AG10803 (cell line): ENCODE data around the gene ANKIB1.

DNA sequence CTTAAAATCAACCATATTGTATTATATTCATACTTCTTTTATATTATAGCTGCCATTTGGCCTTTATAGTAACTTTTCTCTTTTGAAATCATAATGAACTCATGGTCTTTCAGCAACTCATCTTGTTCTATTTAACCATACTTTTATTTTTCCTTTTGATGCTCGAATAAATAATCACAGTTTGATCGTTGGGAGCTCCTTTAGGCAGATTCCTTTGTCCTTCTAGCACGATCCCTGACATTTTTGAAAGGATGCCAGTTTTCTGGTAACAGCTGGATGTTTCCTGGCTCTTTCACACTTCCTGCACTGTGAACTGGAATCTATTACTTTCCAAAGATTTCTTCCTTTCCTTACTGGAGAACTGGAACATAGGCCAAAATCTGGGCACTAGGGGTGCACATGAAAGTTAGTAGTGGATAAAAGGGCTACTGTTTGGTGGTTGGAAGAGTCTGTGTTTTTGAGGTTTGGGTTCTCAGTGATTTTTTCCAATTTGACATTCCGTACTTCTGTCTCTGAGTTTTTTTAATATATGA is 125.2 kb downstream of the CDK14 start:
- RRBS: no CpG with 5 or more reads among the region's 4 CpGs

DNA sequence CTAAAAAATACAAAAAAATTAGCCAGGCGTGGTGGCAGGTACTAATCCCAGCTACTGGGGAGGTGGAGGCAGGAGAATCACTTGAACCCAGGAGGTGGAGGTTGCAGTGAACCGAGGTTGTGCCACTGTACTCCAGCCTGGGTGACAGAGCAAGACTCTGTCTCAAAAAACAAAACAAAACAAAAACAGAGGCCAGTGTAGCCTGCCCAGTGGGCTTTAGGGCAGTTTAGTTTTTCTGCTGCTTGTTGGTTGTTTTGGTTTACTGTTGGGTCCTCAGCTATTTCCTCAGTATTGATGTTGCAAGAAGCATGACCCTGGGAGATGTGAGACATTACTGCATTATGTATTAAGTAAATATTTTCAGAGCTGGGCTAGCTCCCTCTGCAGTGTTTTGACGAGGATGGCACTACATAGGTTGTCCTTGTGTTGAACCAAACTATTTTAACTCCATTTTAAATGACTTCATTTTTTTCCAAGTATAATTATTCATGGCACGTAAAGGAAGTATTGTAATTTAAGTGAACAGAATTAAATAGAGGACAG is 4.8 kb downstream of the AKAP9 start:
- RRBS: no CpG with 5 or more reads among the region's 4 CpGs

GRCh38 chr7:92069735-92070221 is 64.5 kb downstream of the CYP51A1 start:
- RRBS: no CpG with 5 or more reads among the region's 4 CpGs

- RRBS: no CpG with 5 or more reads among the region's 18 CpGs
Measured at GRCh38 chr7:92135147-92135874, 1.0 kb upstream of the CYP51A1 start.

GRCh38 chr7:92245781-92246730 is at the start of gene ANKIB1:
Gene ANKIB1, plus strand, starts transcription at chr7:92245974.
- RRBS: 1% methylated on average over 21 of the region's 73 CpGs

GRCh38 chr7:92264957-92266147 is 19.6 kb downstream of the ANKIB1 start:
- RRBS: no CpG with 5 or more reads among the region's 7 CpGs

GRCh38 chr7:92424280-92424845 is 22.9 kb upstream of the GATAD1 start:
- RRBS: no CpG with 5 or more reads among the region's 20 CpGs

DNA sequence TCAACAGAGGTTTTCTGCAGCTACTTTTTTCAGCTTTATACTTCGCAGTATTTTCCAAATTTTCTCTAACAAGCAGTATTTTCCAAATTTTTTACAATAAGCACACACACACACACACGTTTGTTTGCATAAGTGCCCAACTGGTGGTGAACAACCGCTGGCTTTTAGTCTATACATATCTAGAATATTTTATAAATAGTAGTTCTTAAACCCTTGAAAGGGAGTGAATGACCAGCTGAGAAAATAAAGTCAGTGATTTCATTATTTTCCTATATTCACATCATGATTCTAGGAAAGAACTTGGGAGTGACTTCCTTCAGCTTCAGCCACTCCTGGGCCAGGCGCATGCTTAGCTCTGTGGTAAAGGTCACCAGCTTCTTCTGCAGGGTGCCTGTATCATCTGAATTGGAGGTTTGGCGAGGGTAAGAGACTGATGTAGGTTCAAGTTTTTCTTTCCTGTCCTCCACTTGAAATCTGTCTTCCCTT is 13.6 kb downstream of the GATAD1 start:
- RRBS: no CpG with 5 or more reads among the region's 5 CpGs

DNA sequence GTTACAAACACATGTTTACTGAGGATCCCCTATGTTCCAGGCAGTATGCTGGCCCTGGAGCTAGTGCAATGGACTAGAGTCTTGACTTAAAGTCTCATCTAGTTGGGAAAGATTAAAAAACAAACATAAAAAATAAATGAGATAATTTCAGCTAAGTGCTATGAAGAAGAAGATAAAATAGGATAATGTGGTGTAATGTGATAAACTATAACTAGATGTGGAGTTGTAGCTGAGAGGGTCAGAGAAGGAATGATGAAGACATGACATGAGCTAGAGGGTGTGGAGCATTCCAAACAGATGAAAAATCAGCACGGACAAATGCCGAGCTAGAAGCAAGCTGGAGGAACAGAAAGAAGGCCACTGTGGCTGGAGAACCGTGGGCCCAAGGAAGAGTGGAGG is 70.7 kb downstream of the CDK6 start:
- RRBS: no CpG with 5 or more reads among the region's 3 CpGs

- RRBS: 2% methylated on average over 7 of the region's 27 CpGs
Measured at GRCh38 chr7:92834017-92834474, 2.3 kb downstream of the CDK6 start.

DNA sequence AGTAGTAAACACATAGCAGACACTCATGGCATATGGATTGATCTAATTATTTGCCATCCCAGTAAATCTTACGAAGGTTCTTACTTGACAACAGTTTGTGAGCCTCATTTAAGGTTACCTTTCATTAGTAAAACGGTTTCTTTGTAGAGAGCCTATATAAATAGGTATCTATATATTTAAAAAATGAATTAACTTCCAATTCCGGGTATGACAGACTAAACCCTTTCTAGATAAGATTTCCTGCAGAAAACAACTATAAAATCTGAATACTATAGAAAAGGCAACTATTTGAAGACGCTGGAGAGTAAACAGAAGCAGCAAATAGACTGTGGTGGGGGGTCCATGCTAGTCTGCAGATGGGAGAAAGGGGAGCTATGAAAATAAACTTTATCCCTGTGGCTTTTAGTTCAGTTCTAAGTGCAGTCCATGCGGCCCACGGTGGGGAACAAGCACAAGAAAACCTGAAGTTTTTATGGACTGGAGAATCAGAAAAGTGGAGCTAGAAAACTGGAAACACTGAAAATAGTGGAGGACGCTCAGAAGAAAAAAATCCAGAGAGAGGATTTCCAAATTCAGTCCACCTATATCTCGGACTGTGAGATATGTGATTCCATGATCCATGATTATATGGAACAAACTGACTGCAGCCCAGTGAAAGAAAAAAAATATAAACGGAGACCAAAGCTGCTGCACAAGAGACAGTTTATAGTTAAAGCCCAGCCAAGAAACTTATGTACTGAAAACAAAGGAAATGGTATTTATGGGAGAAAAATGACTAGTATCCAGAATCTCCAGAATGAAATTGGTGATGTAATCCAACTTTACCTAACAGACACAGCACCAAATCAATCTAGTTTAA is 96.3 kb downstream of the VPS50 start:
- RRBS: no CpG with 5 or more reads among the region's 9 CpGs

DNA sequence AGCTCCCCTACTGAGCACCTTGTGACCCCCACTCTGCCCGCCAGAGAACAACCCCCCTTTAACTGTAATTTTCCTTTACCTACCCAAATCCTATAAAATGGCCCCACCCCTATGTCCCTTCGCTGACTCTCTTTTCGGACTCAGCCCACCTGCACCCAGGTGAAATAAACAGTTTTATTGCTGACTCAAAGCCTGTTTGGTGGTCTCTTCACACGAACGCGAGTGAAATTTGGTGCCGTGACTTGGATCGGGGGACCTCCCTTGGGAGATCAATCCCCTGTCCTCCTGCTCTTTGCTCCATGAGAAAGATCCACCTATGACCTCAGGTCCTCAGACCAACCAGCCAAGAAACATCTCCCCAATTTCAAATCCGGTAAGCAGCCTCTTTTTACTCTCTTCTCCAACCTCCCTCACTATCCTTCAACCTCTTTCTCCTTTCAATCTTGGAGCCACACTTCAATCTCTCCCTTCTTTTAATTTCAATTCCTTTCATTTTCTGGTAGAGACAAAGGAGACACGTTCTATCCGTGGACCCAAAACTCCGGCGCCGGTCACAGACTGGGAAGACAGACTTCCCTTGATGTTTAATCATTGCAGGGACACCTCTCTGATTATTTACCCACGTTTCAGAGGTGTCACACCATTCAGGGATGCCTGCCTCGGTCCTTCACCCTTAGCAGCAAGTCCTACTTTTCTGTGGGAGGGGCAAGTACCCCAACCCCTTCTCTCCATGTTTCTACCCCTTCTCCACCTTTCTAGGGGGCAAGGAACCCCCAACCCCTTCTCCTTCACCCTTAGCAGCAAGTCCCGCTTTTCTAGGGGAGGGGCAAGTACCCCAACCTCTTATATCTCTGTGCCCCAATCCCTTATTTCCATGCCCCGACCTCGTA is 65.8 kb upstream of the CALCR start:
- RRBS: no CpG with 5 or more reads among the region's 19 CpGs

DNA sequence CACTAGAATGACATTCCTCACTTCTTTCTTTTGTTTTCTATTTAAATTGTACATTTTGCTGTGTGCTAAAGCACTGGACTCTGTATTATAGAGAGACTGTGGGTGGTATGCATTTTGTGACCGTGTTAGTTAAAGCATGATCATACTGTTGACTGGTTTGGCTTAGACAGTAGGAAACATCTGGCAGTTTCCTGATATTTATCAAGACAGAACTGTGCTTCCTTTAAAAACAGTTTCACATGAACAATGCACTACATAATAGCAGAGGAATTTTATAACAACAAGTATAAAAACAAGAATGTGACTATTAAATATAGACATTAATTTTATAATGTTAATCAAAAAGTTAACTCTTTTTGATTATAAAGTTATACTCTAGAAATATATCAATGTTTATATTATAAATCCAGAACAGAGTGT is 23.2 kb downstream of the GNG11 start:
- RRBS: no CpG with 5 or more reads among the region's 1 CpG

DNA sequence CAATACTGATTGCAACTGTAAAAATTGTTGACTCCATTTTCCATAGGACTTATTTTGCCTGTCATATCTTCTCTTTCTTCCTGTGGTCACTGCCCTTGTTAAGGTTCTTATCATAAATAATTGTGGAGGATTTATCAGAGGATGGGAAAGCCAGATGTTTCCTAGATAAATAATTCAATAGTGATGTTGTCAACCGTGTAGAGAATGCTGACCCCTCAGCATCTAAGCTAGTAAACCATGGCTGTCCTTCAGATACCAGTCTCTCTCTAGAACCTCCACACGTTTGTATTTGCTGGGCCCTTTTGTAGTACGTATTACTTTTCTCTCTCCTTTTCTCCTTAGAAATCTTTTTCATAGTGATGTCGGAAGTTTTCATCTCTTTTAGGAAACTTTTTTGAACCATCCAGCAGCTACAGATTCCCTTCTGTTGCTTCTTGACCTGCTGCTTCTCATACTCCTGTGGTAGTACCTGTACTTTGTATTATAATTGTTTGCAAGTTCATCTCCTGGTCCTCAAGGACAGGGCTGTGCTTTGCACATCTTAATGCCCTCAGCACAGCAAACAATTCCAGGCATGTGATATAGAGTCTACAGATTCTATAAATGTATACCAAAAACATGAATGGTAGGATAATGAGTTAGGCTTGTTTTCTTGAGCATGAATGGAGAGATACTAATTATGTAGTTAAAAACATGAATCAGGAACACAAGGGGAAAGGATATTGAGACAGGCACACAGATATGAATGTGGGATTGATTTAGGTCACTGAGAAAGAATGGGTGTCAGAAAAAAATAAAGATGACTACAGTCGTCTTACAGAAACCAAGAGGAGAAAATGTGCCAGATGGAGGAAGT is 172.9 kb upstream of the BET1 start:
- RRBS: no CpG with 5 or more reads among the region's 5 CpGs

GRCh38 chr7:94375546-94376340 is 19.0 kb upstream of the COL1A2 start:
- RRBS: no CpG with 5 or more reads among the region's 3 CpGs

DNA sequence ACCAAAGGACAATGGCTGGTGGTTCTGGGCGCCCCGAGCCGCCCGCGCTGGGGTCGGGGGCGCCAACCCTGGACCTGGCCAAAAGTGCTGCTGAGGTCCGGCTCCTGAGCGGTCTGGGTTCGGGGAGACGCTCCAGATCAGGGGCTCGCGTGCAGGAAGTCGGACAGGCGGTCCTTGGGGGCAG is 694 bp downstream of the CASD1 start:
- RRBS: 1% methylated on average over 6 of the region's 15 CpGs

DNA sequence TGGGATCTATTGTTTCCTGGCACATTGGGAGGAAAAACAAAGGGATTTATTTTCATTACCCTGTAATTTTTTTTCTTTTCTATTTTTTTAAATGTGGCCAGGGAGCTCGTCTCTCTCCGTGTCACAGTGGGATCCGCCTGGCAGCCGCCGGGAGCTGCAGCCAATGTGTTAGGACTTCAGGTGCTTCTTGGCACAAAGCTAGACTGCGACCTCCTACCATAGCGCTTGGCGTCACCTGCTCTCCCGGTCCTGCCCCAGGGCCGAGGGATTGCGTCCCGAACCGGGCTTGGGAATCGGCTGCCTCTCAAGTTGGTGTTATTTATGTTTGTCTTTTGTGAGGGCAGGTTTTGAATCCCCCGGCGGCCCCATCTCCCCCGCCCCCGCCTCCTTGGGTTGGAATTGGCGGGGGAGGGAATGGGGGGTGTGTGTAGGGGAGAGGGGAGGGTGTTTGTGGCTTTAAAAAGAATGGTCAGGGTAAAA is 933 bp downstream of the PPP1R9A start:
- RRBS: 4% methylated on average over 7 of the region's 19 CpGs

GRCh38 chr7:94908767-94908976 is 1.3 kb downstream of the PPP1R9A start:
- RRBS: no CpG with 5 or more reads among the region's 6 CpGs

DNA sequence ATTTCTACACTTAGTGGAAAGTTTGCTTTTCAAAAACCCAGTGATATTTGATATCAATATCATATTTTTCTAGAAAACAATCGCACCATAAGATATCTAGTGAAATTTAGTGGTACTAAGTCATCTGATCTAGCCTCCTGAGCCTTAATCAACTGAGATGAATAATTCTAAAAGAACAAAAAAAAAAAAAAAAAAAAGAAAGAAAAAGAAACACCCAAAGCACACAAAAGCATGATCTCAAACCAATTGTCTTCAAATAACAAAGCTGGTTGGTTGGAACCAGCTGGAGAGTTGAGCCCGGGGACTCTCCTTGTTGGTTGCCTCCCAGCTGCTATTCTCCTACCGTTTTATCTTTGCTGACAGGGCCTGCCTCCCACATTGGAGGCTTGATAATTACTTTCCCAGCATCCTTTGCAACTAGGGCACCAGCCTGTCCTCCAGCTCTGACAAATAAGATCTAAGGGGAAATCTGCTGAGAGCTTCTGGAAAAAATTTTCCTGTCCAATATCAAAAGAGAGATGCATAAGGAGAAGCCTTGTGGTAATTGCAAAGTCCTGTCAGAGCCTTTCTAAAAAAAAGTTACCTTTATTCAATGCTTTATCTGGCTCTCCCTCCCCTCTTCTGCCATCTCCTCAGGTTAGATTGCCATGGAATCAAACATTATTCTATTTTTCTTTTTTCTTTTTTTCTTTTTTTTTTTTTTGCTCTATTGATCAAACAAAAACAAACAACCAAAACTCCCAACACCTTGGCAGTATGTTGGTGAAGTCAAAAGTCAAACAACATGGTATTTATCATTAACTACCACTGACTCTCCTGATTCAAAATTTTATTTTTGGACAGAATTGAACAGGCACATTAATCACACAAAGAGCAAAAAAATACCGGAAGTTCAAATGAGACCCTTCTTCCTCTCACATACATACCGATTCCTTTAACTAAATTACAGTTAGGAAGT is 6.7 kb downstream of the PON1 start:
- RRBS: no CpG with 5 or more reads among the region's 5 CpGs

- RRBS: no CpG with 5 or more reads among the region's 9 CpGs
Measured at GRCh38 chr7:95395361-95396060, 664 bp downstream of the PON3 start.